Measurements from ENCODE around the gene GPR137B.

DNA sequence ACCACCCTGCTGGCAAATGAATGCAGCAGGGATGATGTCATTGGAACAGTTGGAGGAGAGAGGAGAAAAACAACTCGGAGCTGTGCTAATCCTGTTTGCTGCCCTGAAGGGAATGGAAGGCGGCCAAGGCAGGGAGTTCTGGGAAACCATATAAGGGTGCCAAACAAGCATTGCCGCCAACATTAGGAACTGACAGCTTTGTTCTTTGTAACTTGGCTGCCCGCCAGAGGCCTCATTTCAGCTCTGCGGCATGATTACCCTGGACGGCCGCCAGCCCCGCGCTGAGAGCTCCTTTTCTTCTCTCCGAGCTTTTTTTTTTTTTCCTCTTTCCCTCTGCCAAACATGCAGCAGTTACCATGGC, 114.2 kb upstream of the IRF2BP2 start:
- PRO-cap: bidirectional peak, plus-strand start at position 48 of the sequence, minus-strand start outside the sequence; bidirectional peak, plus-strand start outside the sequence, minus-strand start at position 265 of the sequence

GRCh38 chr1:234869533-234870223, 259.0 kb downstream of the TOMM20 start:
- PRO-cap: bidirectional peak, plus-strand start at chr1:234869861, minus-strand start at chr1:234869651; unidirectional peak, minus-strand start at chr1:234869898; unidirectional peak, minus-strand start at chr1:234869929

DNA sequence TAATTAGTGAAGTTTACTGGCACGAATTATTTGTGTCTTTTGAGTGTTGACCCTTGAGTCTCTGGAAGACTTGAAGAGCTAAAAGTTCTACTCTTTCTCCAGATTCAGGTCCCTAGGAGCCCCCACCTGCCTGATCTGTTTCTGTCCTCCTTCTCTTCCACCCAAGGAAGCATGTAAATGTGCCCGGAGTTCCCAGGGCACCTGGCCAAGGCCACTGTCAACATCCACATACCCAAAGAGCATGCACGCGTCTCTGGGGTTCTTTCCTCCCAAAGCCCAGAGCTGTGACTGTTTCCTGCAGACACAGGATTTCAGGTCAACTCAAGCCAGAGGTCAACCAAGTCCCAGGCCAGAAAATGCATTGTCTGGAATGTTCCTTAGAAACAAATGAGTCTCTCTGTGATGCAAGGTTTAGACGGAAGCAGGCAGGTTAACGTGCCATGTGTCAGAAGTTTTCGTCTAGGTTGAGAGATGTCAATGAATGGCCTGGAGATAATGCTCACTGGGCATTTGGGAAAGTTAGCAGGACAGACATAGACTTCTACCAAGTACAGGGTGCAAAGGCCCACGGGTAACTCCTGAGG, 207.0 kb downstream of the TOMM20 start:
- PRO-cap: no peak

GRCh38 chr1:234954910-234956280, 173.2 kb downstream of the TOMM20 start:
- PRO-cap: unidirectional peak, plus-strand start at chr1:234955378

DNA sequence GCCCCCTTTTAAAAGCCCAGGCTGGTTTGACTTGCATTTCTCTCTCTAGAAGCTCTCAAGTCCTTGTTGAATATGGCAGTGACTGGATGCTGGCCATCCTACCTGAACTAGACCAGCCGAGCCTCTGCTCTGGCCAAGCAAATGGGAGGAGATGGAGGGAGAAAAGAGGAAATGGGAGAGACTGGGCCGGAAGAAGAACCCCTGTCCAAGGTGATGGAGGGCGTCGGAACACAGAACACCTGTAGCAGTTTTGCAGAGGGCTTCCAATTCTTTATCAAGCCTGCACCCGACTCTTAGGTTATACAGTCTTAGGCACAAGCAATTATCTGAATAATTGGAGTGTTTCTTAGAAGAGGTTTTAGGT, 148.7 kb downstream of the TOMM20 start:
- PRO-cap: no peak

DNA sequence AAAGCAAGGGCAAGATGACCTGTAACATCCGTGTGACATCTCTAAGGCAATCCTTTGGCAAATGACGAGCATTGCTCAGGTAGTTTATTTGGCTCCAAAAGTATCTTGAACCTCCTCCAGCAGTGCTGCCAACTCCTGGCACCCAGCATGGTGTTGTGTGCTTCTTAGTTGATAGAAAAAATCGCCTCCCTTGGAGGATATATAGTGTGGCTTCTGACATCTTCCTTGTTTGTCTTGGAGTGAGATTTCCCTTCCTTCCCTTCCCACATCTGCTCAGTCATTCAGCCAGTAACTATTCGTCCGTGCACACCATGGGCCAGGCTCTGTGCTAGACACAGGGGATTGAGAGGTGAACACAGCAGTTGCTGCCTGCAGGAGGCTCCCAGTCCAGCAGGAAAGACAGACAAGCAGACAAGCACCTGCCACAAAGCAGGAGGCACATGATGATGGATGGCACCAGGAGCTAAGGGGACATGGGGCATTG, 121.7 kb downstream of the TOMM20 start:
- PRO-cap: no peak

DNA sequence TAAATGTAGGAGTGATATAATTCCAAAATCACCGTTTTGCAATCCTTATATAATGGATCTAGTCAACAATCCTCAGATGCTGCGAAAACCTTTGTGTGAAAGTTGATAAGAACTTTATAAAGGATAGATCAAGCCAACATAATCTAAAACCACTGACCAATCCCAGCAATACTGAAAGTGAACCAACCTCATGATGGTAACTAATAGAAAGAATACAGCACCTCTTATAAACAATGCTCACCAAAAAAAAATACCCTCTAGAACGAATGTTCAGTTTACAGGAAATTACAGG, 30.6 kb downstream of the ARID4B start:
- PRO-cap: no peak

DNA sequence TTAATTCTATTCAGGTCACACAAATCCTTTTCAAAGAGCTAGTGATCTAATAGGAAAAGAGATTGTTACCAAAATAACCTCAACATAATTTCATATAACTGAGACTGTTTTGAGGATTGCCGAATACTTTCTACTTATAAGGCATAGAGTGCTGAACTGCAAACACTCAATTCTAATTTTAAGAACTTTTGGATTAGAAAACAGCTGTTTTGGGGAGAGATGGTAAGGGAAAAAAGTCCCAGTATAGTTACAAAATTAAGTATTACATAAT, 1.3 kb downstream of the B3GALNT2 start:
- PRO-cap: no peak

DNA sequence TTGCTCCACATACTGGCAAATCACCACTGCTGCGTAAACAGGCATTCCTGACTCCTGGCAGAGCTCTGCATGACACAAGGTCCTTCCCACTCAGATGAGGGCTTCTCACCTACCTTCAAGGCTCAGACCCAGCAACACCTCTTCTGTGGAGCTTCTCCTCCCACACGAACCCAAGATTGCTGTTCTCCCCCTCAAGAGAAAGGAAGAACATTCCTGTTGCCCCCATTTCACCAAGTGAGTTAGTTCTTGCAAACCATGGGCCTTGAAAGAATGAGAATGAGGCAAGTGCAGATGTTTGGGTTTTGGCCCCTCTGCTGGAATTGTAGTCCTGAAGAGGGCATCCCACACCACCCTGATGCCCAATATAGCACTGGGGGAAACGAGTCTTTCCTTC, 47.9 kb downstream of the LYST start:
- PRO-cap: no peak

- PRO-cap: no peak
Measured at GRCh38 chr1:235854276-235854811, 12.4 kb downstream of the LYST start.

DNA sequence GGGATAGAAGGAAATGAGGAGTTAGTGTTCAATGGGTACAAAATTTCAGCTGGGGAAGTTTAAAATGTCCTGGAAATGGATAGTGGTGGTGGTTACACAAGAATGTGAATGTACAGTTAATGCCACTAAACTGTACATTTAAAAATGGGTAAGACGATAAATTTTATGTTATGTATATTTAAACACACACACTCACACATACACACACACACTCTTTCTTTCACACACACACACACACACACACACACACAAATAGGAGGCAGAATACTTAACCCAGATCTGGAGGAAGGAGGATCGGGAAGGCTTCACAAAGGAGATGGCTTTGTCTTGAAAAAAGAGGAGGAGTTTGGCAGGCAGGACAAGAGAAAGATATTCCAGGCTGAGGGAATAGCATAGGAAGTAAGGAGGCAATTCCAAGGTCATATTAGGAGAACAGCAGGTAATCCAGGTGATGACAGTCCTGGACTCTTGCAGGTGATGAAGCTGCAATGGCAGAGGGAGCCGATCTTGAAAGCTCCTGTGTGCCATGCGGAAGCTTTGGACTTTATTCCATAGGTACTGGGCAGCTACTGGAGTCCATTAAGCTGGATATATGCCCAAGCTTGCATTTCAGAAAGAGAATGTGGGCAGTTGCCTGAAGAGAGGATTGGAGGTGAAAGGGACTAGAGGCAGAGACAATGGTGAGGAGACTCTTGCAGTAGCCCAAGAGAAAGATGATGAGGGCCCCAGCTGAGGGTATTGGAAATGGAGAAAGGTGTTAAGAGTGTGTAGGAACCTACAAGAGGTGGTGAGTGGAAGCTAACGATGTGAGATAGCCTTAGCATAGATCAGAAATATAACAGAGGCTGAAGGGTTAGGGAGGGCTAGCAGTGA, 15.4 kb upstream of the LYST start:
- PRO-cap: no peak

GRCh38 chr1:235882731-235883094, 16.0 kb upstream of the LYST start:
- PRO-cap: no peak

DNA sequence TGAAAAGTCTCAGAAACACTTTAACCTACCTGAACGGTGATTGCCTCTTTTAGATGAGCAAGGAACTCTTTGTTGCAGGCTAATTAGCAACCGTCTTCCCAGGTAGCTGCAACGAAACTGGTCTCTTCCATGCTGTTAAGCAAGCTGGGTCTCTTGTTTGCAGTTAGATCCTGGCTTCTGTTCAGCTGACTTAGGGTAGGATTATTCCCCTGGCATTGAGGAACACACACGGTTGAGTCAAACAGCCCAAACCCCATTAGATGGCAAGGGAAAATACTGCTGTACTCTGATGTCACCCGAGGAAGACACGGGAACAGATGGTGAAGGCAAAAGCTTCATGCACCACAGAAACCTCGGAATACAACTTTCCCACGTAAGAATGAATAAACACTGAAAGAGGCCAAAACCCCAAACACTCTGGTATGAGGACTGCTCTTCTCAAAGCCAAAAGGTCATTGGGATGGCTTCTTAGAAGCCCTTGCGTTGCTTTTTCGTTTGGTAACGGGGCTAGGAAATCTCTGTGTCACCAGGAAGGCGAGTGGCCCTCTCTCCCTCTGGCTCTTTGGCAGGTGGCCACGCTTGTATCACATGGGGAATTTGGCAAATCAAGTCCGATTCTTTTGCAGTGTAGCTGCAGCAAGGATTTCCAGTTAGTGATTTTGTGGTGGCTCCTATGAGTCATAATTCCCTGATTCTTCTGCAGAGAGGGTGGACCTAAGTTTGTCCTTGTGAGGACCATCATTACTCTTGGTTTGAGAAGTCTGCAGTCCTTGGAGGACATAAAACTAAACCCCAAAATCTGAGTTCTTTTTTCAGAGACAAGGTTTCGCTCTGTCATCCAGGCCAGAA, 16.7 kb upstream of the LYST start:
- PRO-cap: unidirectional peak, minus-strand start at position 564 of the sequence

- PRO-cap: no peak
Measured at GRCh38 chr1:236035954-236036220, 29.0 kb downstream of the NID1 start.

- PRO-cap: no peak
Measured at GRCh38 chr1:236066079-236066608, 1.3 kb upstream of the NID1 start.

DNA sequence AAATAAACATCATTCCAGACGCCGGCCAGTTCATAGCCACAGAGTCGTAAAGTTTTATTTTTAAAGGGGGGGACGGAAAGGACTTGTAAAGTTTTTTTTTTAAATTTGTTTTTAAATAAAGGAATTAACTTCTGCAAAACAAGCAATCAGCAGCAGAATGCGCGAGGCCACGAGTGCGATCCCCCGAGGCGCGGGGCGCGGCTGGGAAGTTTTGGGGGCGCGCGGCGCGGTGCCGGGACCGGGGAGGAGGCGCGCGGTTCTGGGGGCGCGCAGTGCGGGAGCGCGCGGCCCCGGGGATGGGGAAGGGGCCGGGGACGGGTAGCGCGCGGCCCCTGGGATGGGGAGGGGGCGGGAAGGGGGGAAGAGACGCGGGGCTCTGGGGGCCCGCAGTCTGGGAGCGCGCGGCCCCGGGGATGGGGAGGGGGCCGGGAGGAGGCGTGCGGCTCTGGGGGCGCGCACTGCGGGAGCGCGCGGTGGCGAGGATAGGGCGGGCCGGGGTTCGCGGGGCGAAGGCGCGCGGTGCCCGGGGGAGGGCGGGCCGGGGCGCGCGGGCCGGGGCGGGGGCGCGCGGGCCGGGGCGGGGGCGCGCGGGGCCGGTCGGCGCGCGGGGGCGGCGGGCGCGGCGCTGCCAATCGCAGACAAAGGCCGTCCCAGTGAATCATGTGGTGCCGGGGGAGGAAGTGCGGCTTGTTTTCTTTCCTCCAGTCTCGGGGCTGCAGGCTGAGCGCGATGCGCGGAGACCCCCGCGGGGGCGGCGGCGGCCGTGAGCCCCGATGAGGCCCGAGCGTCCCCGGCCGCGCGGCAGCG, at the start of gene GPR137B:
TSS of gene GPR137B (plus strand) at position 690 of the 807 bp plus-strand sequence.
- PRO-cap: unidirectional peak, plus-strand start at position 704 of the sequence

- PRO-cap: no peak
Measured at GRCh38 chr1:236174196-236174970, 32.0 kb downstream of the GPR137B start.

DNA sequence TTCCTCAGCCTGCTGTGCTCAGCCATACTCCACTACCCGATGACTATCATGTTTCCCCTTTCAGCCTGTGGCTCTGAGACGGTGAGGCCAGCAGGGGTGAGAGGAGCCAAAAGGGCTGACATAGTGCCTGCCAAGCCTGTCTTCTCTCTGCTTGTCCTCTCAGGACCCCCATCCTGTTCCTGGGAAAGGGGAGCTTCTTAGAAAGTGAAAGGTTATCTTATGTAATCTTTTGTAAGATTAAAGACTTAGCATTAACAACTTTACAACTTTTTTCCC, 64.3 kb downstream of the GPR137B start:
- PRO-cap: no peak

DNA sequence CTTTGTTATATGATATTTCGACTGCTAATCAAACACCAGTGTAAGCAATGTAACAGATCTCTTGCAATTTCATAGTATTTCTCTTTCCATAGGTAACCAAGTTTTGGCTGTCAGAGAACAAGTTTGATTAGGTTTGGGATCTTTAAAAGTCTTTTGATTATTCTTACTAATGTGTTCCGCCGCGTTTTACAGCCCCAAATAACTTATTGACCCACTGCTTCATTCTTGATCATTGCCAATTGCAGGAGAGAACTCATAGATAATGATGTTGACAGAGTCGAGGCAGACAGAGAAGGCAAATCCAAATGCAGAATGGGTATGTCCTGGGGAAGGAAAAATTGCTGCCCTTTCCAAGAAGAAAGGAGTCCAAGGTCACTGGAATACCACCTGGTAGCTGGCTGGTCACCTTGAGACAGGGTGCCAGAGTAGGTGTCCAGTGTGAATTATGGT, 28.3 kb upstream of the ERO1B start:
- PRO-cap: no peak

- PRO-cap: no peak
Measured at GRCh38 chr1:236516823-236517308, 6.9 kb upstream of the LGALS8 start.

Data from Metastatic Pancreatic Carcinoma in the Ovary (tissue), 1 donor.